Spleen (tissue), 7 donors: Measurements from ENCODE around the genes BLMH and EVI2B.

DNA sequence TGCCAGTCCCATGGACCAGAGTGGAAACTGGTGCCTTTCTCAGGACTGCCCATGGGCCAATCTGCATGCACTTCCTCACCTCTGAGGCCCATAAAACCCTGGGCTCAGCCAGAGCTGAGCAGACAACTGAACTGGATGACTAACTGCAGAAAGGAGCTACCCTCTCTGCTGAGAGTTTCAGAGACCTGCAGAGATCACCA lies 24.4 kb downstream of the SSH2 start:
- PRO-cap, 4 experiments = no peak in any of the 4 experiments
- RAMPAGE, long total RNA, 4 experiments = no peak in any of the 4 experiments

DNA sequence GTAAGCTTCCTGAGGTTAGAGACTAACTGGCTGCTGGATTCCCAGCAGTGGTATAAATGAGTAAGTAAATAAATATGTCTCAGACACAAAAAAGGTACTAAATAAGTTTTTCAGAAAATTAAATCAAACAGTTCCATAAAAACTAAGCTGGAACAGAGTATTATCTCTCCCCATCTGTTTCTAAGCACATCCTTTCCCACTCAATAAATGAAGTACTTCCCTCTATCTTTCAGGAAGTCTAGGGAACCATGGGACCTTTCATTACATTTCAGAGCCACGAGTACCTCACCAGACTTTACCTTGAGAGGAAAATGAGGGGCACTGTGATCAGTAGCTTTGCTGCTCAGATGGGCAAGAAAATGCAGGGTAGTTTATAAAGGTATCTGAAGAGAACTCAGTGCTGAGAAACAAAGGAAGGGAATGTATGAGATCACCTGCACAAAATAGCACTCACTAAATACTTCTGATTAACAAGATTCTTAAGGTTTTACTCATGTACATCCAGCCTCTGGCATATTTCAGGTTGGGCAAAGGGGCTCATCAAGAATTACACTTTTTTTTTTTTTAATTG lies 10.8 kb downstream of the SSH2 start:
- PRO-cap, 4 experiments = no peak in any of the 4 experiments
- RAMPAGE, long total RNA, 4 experiments = no peak in any of the 4 experiments

DNA sequence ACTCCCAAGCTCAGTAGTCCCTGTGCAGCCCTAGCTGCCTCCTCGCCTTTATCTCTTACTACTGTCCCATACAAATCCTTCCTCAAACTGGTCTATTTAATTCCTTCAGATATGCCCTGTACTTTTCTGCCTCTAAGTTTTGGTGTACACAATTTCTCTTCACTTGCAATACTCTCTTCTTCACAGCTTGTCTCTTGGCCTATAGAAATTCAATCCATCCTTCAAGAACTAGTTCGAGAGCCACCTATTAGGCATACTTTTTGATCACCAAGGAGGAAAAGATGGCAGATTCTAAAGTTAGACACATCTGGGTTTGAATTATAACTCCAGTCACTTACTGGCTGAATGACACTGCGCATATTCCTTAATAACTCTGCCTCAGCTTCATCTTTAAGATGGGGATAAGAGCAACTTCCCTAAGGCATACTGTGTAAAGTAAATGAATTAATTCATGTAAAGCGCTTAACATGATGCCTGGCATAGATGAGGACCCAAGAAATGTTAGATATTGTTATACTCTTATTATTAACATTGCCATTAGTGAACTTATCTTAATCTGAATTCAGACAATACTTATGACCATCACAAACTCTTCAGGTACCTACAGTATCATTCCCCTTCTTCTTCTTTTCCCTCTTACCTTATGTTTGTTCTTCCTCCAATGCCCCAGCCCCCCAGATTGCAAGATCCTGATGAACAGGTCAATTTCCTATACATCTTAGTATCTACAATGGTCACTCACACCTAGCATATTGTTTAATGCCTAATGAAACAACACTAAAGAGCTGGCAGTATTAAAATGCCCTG lies 3.2 kb downstream of the SSH2 start:
- PRO-cap, 4 experiments = no peak in any of the 4 experiments
- RAMPAGE, long total RNA, 4 experiments = no peak in any of the 4 experiments

DNA sequence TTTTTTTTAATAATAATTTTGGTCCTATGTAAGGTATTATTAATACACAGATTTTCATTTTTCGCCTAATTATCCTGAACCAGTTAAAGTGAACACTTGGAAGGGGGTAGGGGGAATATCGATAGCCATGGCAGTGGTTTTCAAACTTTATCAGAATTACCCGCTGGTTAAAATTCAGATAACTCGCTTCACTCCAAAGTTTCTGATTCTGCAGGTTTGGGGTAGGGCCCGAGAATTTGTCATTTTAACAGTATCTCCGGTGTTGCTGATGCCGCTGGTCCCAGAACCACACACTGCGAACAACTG lies 355 bp upstream of the NSRP1 start:
- PRO-cap, 4 experiments = no peak in any of the 4 experiments
- RAMPAGE, long total RNA, 4 experiments = no peak in any of the 4 experiments

GRCh38 chr17:30291543-30292638 lies at the start of gene BLMH:
Gene BLMH (minus strand): TSS chr17:30291944.
- PRO-cap, 4 experiments = peak in 4 of 4 experiments; most common plus-strand start chr17:30292078 (in 3); most common minus-strand start chr17:30291943 (in 3)
- RAMPAGE, long total RNA, 4 experiments = start-site peak on the minus strand in 2 of 4 experiments, at chr17:30291936-30291976 at its widest, 17 to 32 reads per replicate

GRCh38 chr17:30380019-30380579 lies 1.4 kb downstream of the CPD start:
- PRO-cap, 4 experiments = no peak in any of the 4 experiments
- RAMPAGE, long total RNA, 4 experiments = no peak in any of the 4 experiments

GRCh38 chr17:30449375-30449881 lies 27.8 kb upstream of the GOSR1 start:
- PRO-cap, 4 experiments = no peak in any of the 4 experiments
- RAMPAGE, long total RNA, 4 experiments = no peak in any of the 4 experiments

DNA sequence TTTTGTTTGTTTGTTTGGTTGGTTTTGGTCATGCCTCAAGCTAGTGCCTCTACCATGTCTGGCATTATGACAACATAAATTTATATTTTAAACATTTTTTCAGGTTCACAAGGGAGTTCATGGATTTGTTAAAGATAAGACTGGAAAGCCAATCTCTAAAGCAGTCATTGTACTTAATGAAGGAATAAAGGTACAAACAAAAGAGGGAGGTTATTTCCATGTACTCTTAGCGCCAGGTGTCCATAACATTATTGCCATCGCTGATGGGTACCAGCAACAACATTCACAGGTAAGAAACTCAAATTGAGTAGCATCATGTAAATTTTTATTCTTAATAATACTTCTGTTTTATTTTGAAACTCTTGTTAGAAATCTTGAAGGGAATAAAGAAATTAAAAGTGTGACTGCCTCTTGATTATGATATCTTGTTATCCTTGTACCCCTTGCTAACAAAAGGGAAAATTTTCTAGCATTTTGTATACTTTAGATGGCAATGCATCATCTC lies 15.4 kb upstream of the GOSR1 start:
- PRO-cap, 4 experiments = no peak in any of the 4 experiments
- RAMPAGE, long total RNA, 4 experiments = no peak in any of the 4 experiments

- PRO-cap, 4 experiments = no peak in any of the 4 experiments
- RAMPAGE, long total RNA, 4 experiments = no peak in any of the 4 experiments
These were observed 118.4 kb downstream of the CRLF3 start for GRCh38 chr17:30706104-30706383.

- PRO-cap, 4 experiments = peak in 2 of 4 experiments; most common plus-strand start chr17:30728804 (in 1); most common minus-strand start chr17:30728688 (in 2)
- RAMPAGE, long total RNA, 4 experiments = no peak in any of the 4 experiments
These were observed 95.9 kb downstream of the CRLF3 start for GRCh38 chr17:30728355-30729243.

GRCh38 chr17:31158800-31159532 lies 64.2 kb downstream of the NF1 start:
- PRO-cap, 4 experiments = no peak in any of the 4 experiments
- RAMPAGE, long total RNA, 4 experiments = start-site peak on the plus strand in 2 of 4 experiments, at chr17:31158978-31159091 at its widest, 8 to 26 reads per replicate

DNA sequence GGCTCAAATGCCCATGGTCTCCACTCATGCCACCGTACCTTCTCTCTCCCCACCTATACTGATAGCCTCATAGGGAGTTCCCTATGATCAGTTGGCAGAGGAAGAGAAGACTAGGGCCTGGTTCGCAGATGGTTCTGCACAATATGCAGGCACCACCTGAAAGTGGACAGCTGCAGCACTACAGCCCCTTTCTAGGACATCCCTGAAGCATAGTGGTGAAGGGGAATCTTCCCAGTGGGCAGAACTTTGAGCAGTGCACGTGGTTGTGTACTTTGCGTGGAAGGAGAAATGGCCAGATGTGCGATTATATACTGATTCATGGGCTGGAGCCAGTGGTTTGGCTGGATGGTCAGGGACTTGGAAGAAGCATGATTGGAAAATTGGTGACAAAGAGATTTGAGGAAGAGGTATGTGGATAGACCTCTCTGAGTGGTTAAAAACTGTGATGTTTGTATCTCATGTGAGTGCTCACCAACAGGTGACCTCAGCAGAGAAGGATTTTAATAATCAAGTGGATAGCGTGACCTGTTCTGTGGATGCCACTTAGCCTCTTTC lies 91.5 kb downstream of the NF1 start:
- PRO-cap, 4 experiments = no peak in any of the 4 experiments
- RAMPAGE, long total RNA, 4 experiments = no peak in any of the 4 experiments

GRCh38 chr17:31190939-31191668 lies 96.3 kb downstream of the NF1 start:
- PRO-cap, 4 experiments = no peak in any of the 4 experiments
- RAMPAGE, long total RNA, 4 experiments = start-site peak on the plus strand in 1 of 4 experiments, at chr17:31190805-31191324 at its widest, 18 reads per replicate

DNA sequence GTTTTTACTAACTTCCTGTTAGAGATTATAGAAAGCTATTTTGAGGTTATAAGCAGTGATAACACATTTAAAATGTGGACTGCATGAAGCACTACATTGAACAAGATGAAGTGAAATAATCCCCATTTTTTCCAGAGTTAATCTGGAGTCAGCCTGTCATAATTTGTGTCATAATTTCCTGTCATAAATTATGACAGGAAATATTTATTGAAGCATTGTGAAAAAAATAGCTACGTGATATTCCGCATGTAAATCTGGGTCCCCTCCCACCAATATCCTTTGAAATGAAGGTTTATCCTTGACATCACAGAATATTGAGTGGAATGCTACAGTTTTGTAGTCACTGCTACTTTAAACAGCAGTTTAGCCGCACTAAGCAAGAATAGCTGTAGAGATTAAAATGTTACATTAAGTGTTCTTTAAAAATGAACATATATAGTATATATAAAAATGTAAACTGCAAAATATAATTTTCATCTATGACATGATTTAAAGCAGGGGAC lies 40.0 kb downstream of the OMG start:
- PRO-cap, 4 experiments = peak in 1 of 4 experiments; most common plus-strand start position 309 of the sequence (in 1)
- RAMPAGE, long total RNA, 4 experiments = no peak in any of the 4 experiments

- PRO-cap, 4 experiments = no peak in any of the 4 experiments
- RAMPAGE, long total RNA, 4 experiments = no peak in any of the 4 experiments
These were observed 27.4 kb downstream of the OMG start for GRCh38 chr17:31269483-31270136.

GRCh38 chr17:31313880-31314566 lies at the start of gene EVI2B:
Gene EVI2B (minus strand): TSS chr17:31314054.
- PRO-cap, 4 experiments = peak in 4 of 4 experiments; most common minus-strand start chr17:31314079 (in 3)
- RAMPAGE, long total RNA, 4 experiments = start-site peak on the minus strand in 4 of 4 experiments, at chr17:31314007-31314106 at its widest, 789 to 1,675 reads per replicate

- PRO-cap, 4 experiments = no peak in any of the 4 experiments
- RAMPAGE, long total RNA, 4 experiments = no peak in any of the 4 experiments
These were observed 76.4 kb downstream of the RAB11FIP4 start for GRCh38 chr17:31467664-31468550.

- PRO-cap, 4 experiments = no peak in any of the 4 experiments
- RAMPAGE, long total RNA, 4 experiments = no peak in any of the 4 experiments
These were observed 158.9 kb downstream of the RAB11FIP4 start for GRCh38 chr17:31550348-31550825.

- PRO-cap, 4 experiments = no peak in any of the 4 experiments
- RAMPAGE, long total RNA, 4 experiments = no peak in any of the 4 experiments
These were observed 175.1 kb downstream of the RAB11FIP4 start for GRCh38 chr17:31566490-31567091.

DNA sequence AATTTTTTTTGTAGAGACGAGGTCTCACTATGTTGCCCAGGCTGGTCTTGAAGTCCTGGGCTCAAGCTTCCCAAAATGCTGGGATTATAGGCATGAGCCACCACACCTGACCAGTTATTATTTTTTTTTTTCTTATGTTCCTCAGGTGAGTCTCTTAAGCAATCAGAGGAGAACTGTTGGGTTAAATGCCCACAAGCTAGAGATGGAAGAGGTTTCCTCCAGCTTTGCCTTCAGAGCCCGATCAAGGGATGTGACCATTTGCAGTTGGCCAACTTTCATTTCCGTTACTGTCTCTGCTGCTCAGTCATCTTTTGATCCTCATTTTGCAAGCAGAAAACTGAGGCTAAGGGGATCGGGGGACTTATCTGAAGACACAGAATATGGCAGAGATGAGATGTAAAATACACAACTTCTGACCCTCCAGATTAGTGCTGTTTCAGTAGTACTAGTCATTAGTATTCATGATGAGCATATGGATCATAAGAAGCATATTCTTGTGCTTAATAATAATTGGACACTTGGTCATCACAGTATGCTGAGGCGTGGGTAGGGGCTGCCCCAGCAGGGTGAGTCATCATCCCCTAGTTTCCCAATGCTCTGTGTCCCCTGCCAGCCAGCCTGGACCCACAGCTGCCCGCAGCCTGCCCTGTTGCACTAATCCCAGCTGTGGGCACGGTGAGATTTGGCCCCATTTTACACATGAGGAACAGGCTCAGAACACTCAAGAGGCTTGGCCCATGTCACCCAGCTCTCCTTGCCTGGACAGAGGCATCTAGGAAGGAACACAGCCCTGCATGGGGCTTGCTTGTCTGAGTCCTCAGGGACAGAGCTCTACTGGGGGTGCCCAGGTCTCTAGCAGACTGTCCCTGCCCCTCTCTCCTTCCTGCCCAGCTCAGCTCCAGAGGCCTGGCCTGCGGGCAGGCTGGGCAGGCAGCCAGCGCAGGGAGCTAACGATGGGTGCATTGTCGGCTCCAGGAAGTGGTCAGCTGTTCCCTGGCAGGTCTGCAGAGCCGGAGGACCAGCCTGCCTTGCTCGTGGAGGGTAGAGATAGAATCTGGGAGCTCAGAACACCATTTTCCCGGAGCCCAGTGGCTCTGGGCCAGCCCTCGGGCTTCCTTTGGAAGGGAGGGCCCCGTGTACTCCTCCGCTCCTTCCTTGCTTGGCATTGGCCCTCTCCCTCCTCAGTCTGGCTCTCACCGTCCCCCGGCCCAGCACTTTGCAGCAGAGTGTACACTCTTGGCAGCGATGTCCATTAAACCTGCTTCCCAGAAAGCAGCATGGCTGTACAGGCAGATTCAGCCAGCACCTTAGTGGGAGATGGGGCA lies 189.2 kb downstream of the RAB11FIP4 start:
- PRO-cap, 4 experiments = peak in 3 of 4 experiments; most common plus-strand start position 989 of the sequence (in 3); most common minus-strand start position 862 of the sequence (in 1)
- RAMPAGE, long total RNA, 4 experiments = no peak in any of the 4 experiments